ENCODE measurements around the genes OR10S1 and NRGN.

- PRO-cap = no peak
Measured at GRCh38 chr11:121829053-121829825, 286.8 kb downstream of the BLID start.

GRCh38 chr11:121929559-121930674 is 186.1 kb downstream of the BLID start:
- PRO-cap = no peak

DNA sequence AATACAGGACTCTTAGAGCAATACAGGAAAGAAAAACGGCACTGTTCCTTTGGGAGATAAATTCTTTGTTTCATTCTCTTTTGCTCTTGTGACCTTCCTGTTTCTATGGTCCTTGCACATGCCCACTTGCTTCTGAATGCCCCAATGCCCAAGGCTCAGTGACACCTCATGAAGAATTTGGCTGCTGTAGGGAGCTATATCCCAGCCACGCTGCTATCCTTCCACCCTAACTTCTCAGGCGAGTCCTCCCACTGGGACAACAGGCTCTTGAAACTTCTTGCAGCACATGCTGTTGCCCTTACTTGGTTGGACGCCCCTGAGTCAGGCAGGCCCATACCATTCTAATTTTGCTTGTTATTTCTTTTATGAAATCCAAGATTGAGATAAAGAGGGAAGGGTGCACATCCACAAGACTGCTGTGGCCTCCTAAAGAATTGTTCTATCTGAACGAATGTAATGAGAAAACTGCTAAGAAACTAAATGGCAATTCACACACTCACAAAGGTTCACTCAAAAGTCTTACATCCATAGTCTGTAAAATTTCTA is 57.6 kb upstream of the BLID start:
- PRO-cap = no peak

- PRO-cap = no peak
Measured at GRCh38 chr11:122205324-122205924, 89.4 kb upstream of the BLID start.

- PRO-cap = no peak
Measured at GRCh38 chr11:122305406-122305831, 189.4 kb upstream of the BLID start.

DNA sequence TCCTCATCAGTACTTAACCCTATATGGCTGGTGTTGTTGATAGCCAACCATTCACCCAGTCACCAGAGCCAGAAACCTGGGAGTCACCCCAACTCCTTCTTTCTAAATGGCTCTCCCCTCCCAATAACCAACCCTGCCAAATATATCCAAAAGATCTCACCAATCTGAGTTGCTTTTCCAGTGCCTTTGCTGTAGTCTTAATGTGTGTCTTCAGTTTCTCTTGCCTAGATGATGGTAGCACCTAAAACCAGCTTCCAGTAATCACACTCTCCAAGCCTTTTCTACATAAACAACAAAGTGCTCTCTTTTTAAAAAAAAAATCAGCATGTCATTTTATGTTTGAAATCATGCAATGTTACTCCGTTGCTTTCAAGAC is 206.1 kb upstream of the BLID start:
- PRO-cap = no peak

- PRO-cap = bidirectional peak, plus-strand start at chr11:122440530, minus-strand start at chr11:122440548; unidirectional peak, minus-strand start at chr11:122440686
Measured at GRCh38 chr11:122439853-122440841, 215.4 kb upstream of the UBASH3B start.

DNA sequence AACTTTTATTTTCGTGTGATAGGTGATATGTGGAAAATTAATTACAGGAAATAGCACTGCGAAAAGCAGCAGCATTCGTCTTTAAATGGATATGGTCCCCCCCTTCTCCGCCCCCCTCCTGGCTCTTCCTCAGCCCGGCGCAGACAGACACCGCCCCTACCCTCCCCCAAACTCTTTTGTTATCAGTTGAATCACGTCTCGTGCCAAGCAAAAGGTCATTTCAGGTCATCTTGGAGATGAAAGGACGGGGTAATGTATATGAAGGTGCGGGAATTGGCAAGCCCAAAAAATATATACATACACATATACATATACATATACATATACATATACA is 214.7 kb upstream of the UBASH3B start:
- PRO-cap = bidirectional peak, plus-strand start at position 223 of the sequence, minus-strand start at position 120 of the sequence

GRCh38 chr11:122580531-122580851 is 75.0 kb upstream of the UBASH3B start:
- PRO-cap = unidirectional peak, plus-strand start at chr11:122580739

GRCh38 chr11:122656160-122657320 is 1.0 kb downstream of the UBASH3B start:
- PRO-cap = no peak

DNA sequence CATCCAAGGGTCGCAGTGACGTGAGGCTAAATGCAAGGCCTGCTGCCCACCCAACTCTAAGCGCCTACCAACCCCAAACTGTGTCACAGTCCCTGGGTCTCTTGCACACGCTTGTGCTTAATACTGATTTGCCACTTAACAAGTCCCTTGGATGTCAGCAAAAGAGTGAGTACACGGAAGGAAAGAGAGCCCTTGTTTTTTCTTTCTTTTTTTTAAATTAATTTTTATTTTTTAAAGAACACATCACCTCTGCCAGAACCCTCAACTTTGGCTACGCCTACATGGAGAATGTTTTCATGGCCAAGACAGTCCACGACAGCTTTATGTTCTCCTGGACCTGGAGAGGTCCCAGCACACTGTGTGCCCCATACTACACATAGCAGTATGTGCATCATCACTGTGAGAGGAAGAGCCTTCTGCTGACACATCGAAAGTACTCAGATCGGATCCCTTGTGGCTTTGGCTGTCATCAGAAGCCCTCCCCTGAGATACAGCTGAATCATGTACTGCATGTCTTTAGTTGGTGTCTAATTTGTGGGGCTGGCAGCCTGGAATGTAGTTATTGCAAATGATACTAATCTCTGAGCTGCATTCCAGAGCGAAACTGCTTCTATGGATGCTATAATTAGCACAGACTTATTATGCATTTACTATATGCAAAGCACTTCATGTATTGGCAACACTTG is 89.5 kb upstream of the CRTAM start:
- PRO-cap = no peak

- PRO-cap = unidirectional peak, minus-strand start at chr11:122984694
Measured at GRCh38 chr11:122984097-122985093, 2.8 kb upstream of the BSX start.

GRCh38 chr11:123233225-123233813 is 38.3 kb upstream of the CLMP start:
- PRO-cap = no peak

- PRO-cap = no peak
Measured at GRCh38 chr11:123314543-123315417, 115.3 kb upstream of the GRAMD1B start.

GRCh38 chr11:123525464-123526096 is 95.5 kb downstream of the GRAMD1B start:
- PRO-cap = no peak

- PRO-cap = bidirectional peak, plus-strand start at chr11:123560320, minus-strand start at chr11:123560180
Measured at GRCh38 chr11:123559847-123560472, 94.5 kb downstream of the SCN3B start.

DNA sequence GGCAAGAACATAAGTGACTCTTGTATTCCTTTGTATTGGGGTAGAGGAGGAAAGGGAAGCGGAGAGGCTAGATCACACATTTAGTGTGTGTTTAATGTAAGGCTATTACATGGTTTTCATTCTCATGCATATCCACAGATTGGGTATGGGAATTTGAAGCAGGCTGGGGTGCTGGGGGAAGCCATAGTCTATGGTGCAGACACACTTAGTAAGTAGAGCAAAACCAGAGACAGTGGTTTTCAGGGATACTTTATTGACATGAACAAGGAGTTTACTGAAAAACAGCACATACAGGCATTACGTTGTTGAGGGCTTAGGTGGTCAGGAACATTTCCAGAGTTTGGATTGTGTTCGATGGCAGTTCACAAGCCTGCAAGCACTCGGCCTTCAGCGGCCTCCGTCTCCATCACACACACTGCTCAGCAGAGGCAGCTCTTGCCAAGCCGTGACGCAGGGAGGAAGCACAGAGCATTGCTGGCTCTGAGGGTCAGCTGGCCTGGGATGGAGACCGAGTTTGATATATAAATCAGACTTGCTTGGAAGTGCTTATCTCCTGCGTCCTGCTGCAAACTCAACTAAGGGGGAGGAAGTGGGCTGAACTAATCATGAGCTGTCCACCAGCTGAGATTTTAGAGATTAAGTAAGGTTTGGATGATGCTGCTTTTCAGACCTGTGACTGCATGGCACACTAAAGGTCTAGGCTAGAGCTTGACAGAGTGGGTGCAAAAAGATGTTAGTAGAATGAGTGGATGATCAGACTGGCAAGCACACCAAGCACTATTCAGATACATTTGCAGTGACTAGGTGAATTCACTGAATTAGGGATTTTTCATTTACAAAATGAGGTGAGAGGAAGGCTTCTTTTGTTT is 25.2 kb downstream of the SCN3B start:
- PRO-cap = no peak

GRCh38 chr11:123977533-123977960 is at the start of gene OR10S1:
TSS of gene OR10S1 (minus strand) at chr11:123977781.
- PRO-cap = no peak

DNA sequence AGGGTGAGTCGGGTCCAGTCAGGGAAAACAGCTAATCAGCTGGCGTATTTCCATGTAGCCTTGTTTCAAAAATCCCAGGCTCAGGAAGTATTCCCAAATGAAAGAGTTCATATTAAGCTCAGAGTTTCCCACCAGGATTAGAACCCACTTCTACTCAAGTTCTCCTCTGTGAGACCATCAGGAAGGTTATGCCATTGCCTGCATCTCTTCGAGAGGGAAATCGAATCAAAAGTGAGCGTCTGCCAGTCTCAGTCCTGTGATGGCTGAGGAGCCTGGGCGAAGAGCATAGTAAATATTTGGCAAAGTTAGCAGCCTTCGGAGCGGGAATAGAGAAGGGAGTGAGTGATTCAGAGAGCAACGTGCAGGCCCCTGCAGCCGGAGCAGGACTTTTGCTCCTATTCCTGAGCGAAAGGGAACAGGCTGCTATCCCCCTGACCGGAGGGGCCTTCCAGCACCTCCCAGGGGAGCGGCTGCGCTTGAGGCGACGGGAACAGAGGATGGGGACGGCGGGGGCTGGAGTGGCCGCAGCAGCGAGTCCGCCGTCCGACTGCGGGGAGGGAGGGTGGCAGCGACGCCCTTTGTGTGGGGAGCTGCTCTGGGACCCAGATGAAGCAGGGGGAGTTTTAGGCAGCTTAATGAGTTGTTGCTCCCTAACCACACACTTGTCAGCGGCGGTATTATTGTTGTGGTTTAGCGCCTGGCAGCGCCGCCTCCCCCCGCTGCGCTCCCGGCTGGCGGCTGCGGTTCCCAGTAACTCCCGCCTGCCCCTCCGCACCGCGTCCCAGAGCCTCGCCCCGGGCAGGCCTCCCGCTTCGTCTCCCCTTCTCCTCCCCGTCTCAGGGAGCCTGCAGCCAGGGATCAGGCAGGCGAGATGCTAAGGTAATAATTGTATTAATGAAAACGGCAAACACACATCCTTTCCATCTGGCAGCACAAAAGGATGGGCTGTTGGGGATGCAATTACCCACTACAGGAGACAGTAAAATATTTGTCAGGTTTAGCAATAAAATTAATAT is 21.7 kb upstream of the NRGN start:
- PRO-cap = bidirectional peak, plus-strand start at position 493 of the sequence, minus-strand start at position 548 of the sequence

DNA sequence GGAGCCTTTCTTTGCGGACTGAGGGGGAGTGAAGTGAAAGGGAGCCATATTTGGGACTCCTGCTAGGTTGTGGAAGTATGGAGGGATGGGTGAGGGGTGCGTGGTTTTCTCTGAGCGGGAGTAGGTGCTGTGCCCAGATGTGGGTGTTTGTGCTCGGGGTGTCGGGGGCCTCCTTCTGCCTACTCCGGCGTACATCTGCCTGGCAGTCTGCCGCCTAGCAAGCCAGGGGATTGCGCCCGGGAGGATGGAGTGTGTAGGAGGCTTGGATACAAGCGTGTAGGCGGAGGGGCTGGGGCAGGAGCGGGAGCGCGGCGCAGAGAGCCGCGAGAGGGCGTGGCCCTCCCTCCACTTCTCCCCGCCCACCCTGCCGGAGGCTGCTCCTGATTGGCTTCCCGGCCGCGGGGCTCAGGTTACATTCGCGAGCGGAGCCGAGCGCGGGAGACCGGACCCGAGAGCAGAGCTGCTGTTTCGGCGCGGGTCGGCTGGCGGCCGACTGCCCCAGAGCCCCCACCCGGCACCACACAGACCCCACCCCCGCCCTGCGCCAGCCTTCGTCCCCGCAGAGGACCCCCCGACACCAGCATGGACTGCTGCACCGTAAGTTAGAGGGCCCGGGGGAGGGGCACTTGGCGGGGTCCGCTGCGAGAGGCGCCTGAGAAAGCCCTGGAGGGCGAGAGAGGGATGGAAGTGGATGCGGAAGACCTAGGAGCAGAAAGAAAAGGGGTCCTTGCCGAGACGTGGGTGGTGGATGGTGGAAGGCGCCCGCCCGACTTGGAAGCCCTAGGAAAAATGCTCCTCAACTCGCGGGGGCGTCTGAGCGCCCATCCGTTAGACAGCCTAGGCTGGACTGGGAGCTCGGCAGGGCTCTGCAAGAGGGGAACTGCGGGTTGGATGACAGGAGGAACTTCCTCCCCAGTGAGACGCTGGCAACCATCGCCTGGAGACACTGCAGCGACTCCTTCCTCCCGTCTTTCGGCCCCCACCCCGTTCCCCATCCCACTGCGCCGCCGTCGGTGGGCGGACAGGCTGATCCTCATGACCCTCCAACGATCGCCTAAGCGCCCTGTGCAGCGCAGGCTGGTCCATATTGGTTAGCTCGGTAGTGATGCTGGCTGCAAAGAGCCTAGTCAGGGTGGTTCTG is at the start of gene NRGN:
Gene NRGN, plus strand, starts transcription at position 440 of the 1,141 bp plus-strand sequence.
- PRO-cap = bidirectional peak, plus-strand start at position 413 of the sequence, minus-strand start at position 280 of the sequence

Data from neuron (in vitro differentiated cells).